Left common carotid artery plus branches (tissue), 1 donor: ENCODE measurements around a stretch of chr11.

DNA sequence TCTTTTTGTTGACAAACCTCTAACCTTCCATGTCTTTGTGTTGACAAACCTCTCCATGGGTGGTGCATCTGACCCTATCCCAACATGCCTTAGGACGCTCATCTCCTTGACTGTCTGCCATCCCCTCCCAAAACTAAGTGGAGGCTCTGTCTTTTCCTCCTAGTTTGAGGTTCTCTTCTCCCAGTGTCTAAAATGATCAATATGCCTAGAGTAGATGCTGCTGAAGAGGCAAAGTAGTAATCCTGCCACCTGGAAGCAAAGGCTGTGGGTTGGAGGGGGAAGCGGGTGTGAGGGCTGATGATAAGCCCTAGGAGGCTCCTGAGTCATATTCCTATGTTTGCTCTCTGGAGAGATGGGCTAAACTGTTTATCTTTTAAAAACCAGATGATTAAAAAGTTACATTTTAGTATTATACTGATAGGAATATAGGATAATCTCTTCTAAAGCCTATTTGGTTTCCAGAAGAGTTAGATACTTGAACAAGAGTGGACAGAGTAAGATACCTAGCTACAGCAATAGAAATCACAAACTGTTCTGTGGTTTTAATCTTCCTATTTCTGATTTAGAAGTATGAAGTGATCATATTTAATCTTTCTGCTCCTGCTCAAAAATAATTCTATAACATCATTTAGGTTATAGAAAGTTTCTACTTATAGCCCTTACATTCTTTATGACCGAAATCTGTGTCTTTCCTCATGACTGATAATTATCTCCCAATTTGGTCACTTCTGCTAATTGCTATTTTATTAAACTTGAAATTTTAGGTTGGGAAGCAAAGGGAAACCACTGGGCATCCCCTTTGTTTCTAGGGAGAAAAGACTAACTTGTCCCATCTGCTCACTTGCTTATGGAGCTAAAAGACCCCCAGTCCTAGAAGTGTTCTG lies 8.1 kb downstream of the FEN1 start:
- PRO-cap: no peak

- PRO-cap: no peak
Observed at GRCh38 chr11:61803020-61804109, 10.7 kb downstream of the FEN1 start.

- PRO-cap: no peak
Observed at GRCh38 chr11:61808938-61810115, 7.5 kb downstream of the FADS1 start.

- PRO-cap: no peak
Observed at GRCh38 chr11:61810575-61811219, 6.1 kb downstream of the FADS1 start.

DNA sequence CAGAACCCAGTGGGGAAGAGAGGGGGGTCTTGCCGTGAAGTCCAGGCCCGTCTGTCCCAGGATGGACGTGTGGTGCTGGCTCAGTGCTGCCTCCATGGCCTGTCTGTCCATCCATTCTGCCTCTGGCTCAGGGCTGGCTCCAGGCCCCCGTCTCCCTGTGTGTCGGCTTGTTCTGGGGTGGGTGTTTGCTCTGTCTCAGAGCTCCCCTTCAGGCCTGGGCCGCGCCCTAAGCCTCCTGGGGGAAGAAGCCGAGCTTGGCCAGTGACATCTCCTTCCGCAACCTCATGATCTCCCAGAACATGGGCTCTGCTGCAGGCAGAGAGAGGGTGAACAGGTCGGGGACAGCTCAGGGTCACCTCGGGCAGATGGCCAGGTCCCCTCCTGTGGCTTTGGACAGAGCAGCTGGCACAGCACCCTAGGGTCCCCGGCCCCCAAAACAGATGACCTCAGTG lies 6.7 kb upstream of the FADS3 start:
- PRO-cap: no peak

DNA sequence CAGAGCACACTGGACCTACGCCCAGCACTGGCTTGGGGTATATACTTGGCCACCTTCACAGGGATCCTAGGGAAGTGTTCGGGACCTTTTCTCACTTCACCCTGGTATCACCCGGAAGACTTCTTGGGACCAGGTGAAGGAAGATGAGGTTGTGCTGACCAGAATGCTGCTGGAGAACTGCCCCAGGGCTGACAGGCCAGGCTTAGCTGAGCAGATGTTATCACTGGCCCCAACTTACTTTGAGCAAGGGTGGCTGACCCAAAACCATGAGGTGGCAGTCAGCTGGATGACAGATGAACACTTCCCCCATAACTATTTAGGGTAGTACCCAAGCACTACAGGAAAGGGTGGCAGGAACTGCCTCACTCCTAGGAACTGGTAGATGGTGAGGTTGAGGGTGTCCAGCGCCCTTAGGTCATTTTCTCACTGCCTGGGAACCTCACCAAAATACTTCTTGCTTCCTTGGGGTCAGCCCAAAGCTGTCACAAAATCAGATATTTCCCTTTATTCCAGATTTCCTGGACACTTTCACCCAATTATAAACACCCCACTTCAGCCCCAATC lies 4.3 kb downstream of the FTH1 start:
- PRO-cap: no peak

GRCh38 chr11:61966608-61966920 lies 870 bp downstream of the FTH1 start:
- PRO-cap: no peak

DNA sequence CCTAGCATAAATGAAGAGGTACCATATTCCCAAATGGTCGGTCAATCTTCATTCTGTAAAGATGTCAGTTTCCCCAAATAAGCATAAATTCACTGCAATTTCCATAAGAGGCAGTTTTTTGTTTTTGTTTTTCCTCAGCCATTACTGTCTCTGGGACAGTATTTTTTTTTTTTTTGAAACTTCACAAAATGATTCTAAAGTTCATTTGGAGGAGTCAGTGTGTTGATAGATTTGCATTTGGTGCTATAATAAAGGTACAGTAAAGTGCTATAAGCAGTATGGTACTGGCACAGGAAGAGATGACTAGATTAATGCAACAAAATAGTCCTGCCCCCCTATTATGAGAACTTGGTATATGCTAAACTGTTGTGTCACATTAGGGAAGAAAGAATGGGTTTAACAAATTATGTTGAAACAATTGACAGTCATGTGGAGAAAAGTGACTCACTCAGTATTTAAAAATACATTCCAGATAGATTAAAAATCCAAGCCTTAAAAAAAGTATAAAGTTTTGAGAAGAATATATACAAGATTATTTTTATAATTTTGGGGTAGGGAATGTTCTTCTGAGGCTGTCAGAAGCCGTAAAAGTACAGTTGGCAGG lies 2.6 kb upstream of the FTH1 start:
- PRO-cap: no peak

GRCh38 chr11:61971158-61972411 lies 4.2 kb upstream of the FTH1 start:
- PRO-cap: unidirectional peak, minus-strand start at chr11:61971596

DNA sequence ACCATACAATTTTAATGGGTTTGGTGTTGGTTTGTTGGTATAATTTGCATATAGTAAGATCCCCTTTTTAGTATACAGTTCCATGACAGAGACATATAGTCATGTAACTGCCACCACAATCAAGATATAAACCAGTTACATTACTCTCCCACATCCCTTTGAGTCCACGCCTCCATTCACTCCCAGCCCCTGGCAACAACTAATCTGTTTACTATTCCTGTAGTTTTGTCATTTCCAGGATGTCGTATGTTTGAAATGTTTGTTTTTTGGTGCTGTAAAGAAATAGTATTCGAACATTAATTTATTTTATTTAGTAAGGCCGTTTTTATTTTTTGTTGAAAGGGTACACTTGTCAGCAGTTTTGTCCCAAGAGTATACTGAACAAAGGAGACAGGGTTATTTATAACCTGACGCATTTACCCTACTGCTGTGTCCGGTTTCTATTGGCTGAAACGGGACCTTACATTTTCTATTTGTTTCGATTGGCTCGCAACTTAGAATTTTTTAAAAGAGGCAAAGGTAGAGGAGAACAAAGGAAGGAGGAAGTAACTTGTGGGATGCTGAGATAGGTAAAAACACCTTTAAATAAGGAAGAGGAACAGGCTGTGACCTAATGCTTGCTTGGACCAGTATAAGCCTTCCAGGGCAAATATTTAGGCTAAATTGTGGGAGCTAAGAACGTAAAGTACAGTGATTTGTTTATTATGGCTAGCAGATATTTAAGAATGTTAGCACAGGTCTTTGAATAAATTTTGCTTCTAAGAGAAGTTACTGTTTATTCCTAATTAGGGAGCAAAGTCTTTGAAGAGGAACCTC lies 4.6 kb downstream of the ASRGL1 start:
- PRO-cap: no peak

- PRO-cap: no peak
Observed at GRCh38 chr11:62397612-62397814, 21.3 kb upstream of the SCGB1A1 start.

- PRO-cap: no peak
Observed at GRCh38 chr11:62397888-62398592, 20.8 kb upstream of the SCGB1A1 start.

GRCh38 chr11:62402243-62402571 lies 16.6 kb upstream of the SCGB1A1 start:
- PRO-cap: no peak

DNA sequence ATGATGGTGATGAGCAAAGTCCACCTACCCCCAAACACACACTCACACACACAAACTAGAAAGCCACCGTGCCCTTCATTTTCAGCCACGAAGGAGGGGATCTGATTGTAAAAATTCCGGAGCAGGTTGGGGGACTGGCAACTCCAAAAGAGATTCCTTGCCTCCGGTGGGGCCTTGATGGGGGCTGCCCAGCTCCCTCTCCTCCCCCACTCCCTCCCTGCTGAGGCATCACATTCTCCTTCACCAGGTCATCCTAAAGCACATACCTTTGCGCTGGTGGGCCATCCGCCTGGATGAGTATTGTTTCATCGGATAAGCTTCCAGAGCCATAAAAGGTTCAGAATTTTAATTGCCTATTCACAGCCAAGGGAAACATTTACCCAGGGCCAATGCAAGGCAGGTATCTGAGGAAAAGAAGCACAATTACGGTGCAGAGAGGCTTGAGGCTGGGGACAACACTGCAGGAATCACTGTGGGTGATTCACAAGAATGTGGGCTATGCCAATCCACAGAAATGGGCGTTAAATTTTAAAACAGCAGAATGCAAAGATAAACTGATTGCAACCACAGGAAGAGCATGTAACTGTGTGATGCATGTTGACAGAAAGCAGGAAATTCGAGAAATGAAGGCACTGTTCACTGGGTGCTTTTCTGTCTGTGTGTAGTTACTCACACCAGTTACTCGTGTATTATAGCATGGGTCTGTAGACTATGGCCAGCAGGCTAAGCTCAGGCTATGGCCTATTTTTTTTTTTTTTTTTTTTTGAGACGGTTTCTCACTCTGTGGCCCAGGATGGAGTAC lies 7.8 kb downstream of the SCGB1A1 start:
- PRO-cap: no peak

DNA sequence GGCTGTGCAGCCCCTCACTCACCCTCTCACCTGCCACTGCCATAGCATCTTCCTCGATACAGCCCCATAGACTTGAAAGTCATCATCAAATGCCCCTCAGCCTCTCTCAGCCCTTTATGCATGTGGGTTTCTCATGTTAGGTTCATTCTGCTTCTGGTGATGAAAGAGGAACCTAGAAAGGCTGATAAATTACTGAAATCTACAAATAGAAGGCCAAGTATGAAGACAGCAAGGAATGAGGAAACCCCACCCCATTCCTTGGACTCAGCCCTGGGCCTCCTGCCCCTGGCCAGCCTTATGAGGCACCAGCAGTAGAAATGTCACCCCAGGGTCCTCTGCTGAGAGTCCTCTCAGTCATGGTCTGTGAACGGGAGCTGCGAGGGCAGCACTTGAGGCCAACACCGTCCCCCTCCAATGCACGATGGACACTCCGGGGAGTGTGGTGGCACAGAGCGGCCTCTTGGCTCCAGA lies 24.8 kb downstream of the SCGB1A1 start:
- PRO-cap: unidirectional peak, plus-strand start at position 357 of the sequence

DNA sequence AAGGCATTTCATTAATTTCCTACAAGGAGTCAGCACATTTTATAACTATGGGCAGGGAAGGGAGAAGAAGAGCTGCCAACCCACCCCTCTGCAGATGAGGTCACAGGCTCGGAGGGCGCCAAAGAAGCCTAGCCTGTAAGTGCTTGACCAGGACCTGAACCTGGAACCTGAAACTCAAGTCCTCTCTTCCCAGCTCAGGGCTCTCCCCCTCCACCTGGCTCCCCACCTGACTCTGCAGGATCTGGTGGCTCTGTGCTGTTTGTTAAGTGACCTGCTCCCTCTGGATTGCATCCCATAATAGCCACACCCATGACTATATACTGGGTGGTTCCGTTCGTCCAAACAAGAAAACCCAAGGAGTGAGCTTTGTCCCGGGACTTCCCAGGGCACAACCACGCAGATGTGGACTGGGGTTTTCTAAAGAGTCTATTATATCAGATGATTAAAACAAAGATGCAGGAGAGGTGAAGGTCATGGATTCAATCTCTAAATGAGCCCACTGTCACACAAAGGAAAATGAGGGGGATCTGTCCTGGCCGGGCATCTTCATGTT lies 27.4 kb downstream of the SCGB1A1 start:
- PRO-cap: no peak

DNA sequence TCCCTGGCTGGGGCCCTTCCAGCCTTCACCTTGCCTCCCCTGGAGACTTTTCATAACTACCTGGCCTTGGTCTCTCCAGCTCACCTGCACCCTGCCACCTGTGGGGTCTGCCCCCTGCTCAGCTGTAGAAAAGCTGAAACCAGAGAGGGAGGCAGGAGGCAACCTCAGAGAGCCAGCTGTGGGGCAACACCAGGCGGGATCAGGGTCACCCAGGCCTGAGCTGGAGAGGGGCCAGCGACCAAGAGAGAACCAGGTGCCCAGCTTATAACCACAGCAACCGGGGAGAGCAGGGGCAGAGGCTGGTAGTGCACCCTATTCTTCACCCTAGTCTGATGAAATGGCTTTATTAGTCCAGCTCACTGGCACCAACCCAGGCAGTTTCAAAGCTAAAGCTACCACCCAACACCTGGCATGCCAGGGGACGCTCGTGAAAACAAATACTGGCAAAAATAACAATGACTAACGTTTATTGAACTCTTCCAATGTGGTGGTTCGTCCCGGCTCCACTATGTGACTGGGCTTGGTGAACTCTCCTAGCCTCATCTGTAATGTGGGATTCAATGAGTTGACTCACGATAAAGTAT lies 30.5 kb downstream of the SCGB1A1 start:
- PRO-cap: no peak

GRCh38 chr11:62499406-62500064 lies 47.1 kb downstream of the AHNAK start:
- PRO-cap: no peak

DNA sequence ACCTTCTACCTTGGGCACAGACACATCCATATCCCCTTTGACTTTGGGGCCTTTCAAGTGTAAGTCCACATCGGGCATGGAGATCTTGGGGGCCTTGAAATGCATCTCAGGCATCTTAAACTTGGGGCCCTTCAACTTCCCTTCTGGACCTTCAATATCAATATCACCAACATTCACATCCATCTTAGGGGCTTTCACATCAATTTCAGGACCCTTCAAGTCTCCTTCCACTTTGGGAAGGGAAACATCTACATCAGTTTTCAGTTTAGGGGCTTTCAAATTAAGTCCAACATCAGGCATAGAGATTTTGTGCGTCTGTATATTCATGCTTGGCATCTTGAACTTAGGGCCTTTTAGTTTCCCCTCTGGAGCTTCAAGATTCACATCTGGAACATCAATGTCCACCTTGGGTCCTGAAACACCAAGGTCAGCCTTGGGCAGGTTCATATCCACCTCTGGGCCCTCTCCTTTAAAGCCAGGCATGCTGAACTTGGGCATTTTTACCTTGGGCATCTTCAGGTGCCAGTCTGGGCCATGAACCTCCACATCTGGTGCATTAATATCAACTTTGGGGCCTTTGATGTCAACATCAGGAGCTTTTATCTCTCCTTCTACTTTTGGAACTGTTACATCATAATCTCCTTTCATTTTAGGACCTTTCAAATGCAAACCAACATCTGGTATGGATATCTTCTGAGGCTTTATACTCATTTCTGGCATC lies 17.1 kb downstream of the AHNAK start:
- PRO-cap: no peak

GRCh38 chr11:62539071-62539675 lies 7.4 kb downstream of the AHNAK start:
- PRO-cap: no peak